Right lobe of liver (tissue), 4 donors: ENCODE measurements around a stretch of chr6.

GRCh38 chr6:134640897-134641585 is 308.9 kb downstream of the ALDH8A1 start:
- PRO-cap, 4 experiments: peak in 1 of 4 experiments; most common plus-strand start chr6:134641078 (in 1)
- RAMPAGE, long total RNA, 2 experiments: no peak in any of the 2 experiments

DNA sequence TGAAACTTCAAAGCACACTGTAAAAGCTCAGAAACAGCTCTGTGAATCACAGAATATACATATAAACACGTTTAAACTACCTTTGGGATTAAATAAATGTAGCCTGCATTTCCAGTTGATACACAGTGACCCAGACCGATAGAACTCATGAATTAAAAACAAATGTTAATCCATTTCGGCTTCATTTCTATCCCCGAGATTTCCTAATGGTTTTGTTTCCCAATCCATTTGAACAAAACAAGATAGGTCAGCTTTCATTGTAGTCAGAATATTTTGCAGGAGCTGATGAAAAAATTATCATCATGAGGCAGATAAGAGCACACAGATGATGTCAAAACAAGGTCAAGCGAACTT is 96.3 kb downstream of the ALDH8A1 start:
- PRO-cap, 4 experiments: peak in 3 of 4 experiments; most common plus-strand start position 257 of the sequence (in 1); most common minus-strand start position 154 of the sequence (in 2)
- RAMPAGE, long total RNA, 2 experiments: no peak in any of the 2 experiments

DNA sequence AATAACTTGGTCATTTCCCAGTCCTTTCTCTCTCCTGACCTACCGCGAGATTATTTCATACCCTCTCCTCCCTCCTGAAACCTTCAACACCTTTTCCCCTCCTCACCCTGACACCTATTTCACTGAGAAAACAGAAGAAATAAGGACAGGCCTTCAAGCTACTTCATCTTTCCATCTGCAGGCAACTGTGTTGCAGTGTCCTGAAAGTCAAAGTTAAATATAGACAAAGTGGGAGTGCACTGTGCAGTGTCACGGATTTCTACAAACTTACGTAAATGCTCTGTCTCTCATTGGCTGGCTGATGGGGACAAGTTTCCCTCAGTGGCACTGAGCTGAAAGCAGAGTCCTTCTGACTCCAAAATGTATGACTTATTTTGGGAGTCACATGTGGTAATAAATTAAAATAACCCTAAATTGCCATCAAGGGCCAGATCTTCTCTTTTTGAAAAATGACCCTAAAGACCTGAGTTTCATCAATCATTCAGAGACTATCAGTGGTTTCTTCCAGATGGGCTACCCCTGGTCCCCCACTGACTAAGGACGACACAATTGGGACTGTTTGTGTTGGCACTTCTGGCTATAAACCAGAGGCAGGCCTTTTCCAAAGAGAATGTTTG is 21.7 kb downstream of the ALDH8A1 start:
- PRO-cap, 4 experiments: peak in 3 of 4 experiments; most common plus-strand start position 290 of the sequence (in 1); most common minus-strand start position 575 of the sequence (in 2)
- RAMPAGE, long total RNA, 2 experiments: no peak in any of the 2 experiments

GRCh38 chr6:135030653-135031373 is 23.8 kb downstream of the HBS1L start:
- PRO-cap, 4 experiments: no peak in any of the 4 experiments
- RAMPAGE, long total RNA, 2 experiments: no peak in any of the 2 experiments

- PRO-cap, 4 experiments: peak in 2 of 4 experiments; most common plus-strand start chr6:135037326 (in 2); most common minus-strand start chr6:135037186 (in 1)
- RAMPAGE, long total RNA, 2 experiments: no peak in any of the 2 experiments
These were observed 17.5 kb downstream of the HBS1L start for GRCh38 chr6:135037085-135037618.

GRCh38 chr6:135044649-135045205 is 9.9 kb downstream of the HBS1L start:
- PRO-cap, 4 experiments: no peak in any of the 4 experiments
- RAMPAGE, long total RNA, 2 experiments: no peak in any of the 2 experiments

GRCh38 chr6:135192157-135192574 is 11.1 kb downstream of the MYB start:
- PRO-cap, 4 experiments: no peak in any of the 4 experiments
- RAMPAGE, long total RNA, 2 experiments: no peak in any of the 2 experiments

- PRO-cap, 4 experiments: no peak in any of the 4 experiments
- RAMPAGE, long total RNA, 2 experiments: no peak in any of the 2 experiments
These were observed 11.9 kb downstream of the MYB start for GRCh38 chr6:135192908-135193422.

- PRO-cap, 4 experiments: no peak in any of the 4 experiments
- RAMPAGE, long total RNA, 2 experiments: no peak in any of the 2 experiments
These were observed 125.5 kb downstream of the MYB start for GRCh38 chr6:135306434-135307133.

DNA sequence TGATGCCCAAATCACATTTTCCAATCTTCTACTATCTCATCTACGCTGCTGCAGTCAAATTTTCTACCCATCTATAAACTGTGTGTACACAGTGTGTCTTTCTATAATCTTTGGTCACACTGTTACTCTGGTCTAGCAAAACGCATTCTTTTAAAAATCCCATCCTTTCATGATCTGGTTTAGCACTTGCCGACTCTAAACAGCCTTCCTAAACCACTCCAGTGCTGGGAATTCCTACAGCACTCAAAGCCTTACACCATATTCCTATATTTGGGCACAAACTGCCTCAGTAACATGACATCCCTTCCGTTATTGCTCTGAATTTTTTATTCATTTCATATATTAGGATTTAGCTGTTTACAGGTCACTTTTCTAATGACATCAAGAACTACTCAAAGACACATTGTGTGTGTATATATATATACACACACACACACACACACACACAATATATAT is 145.2 kb downstream of the AHI1 start:
- PRO-cap, 4 experiments: no peak in any of the 4 experiments
- RAMPAGE, long total RNA, 2 experiments: no peak in any of the 2 experiments

DNA sequence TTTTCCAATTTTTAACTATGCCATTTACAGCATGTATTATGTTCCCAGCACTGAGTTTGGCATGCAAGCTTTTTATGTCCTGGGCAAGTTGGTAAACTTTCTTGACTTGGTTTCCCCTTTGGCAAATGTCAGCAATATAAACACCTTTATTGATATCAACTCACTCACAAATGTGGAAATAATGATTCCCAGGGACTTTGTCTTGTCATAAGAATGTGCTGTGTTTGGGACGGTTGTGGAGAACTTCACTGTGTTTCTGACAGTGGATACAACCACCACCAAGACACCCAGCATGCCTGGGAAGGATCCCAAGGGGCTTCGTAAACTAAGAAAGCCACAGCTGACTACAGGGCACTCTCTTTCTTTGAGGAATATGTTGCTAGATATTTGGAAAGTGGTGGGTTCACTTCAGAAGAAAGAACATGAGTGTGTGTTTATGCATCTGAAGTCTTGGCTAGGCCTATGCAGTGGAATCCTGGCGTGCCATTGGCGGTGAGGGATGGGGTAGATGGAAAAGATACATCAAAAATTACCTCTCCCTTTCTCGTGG is 187.5 kb downstream of the PDE7B start:
- PRO-cap, 4 experiments: no peak in any of the 4 experiments
- RAMPAGE, long total RNA, 2 experiments: no peak in any of the 2 experiments

- PRO-cap, 4 experiments: no peak in any of the 4 experiments
- RAMPAGE, long total RNA, 2 experiments: no peak in any of the 2 experiments
These were observed 180.9 kb downstream of the MTFR2 start for GRCh38 chr6:136069012-136069729.

GRCh38 chr6:136252662-136253054 is 2.5 kb upstream of the MTFR2 start:
- PRO-cap, 4 experiments: no peak in any of the 4 experiments
- RAMPAGE, long total RNA, 2 experiments: no peak in any of the 2 experiments

- PRO-cap, 4 experiments: no peak in any of the 4 experiments
- RAMPAGE, long total RNA, 2 experiments: no peak in any of the 2 experiments
These were observed 99.6 kb upstream of the BCLAF1 start for GRCh38 chr6:136389333-136389573.

- PRO-cap, 4 experiments: no peak in any of the 4 experiments
- RAMPAGE, long total RNA, 2 experiments: no peak in any of the 2 experiments
These were observed 123.2 kb downstream of the MAP7 start for GRCh38 chr6:136427012-136427377.

GRCh38 chr6:136510643-136511111 is 39.5 kb downstream of the MAP7 start:
- PRO-cap, 4 experiments: peak in 3 of 4 experiments; most common plus-strand start chr6:136511034 (in 3); most common minus-strand start chr6:136510852 (in 1)
- RAMPAGE, long total RNA, 2 experiments: no peak in any of the 2 experiments

GRCh38 chr6:136593655-136594462 is 43.6 kb upstream of the MAP7 start:
- PRO-cap, 4 experiments: no peak in any of the 4 experiments
- RAMPAGE, long total RNA, 2 experiments: no peak in any of the 2 experiments

GRCh38 chr6:136720183-136720923 is 71.9 kb downstream of the MAP3K5 start:
- PRO-cap, 4 experiments: no peak in any of the 4 experiments
- RAMPAGE, long total RNA, 2 experiments: no peak in any of the 2 experiments

- PRO-cap, 4 experiments: no peak in any of the 4 experiments
- RAMPAGE, long total RNA, 2 experiments: no peak in any of the 2 experiments
These were observed 27.7 kb downstream of the MAP3K5 start for GRCh38 chr6:136764589-136765022.

GRCh38 chr6:136784912-136785837 is 7.1 kb downstream of the MAP3K5 start:
- PRO-cap, 4 experiments: no peak in any of the 4 experiments
- RAMPAGE, long total RNA, 2 experiments: no peak in any of the 2 experiments